ENCODE measurements around a stretch of chr10.

DNA sequence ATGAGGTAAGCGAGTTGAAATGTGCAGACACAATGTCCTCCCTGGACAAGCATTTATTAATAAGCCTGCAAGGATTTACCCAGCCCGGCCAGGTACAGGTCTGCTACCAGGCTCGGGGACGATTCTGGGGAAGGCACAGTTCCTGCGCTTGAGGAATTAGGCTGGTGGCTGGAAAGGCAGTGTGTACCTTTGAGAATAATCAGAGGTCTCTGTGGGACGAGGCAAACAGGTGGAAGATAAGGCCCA is 1.7 kb downstream of the PDLIM1 start:
- PRO-cap: no peak
- RAMPAGE, long total RNA, 4 experiments: no peak in any of the 4 experiments

DNA sequence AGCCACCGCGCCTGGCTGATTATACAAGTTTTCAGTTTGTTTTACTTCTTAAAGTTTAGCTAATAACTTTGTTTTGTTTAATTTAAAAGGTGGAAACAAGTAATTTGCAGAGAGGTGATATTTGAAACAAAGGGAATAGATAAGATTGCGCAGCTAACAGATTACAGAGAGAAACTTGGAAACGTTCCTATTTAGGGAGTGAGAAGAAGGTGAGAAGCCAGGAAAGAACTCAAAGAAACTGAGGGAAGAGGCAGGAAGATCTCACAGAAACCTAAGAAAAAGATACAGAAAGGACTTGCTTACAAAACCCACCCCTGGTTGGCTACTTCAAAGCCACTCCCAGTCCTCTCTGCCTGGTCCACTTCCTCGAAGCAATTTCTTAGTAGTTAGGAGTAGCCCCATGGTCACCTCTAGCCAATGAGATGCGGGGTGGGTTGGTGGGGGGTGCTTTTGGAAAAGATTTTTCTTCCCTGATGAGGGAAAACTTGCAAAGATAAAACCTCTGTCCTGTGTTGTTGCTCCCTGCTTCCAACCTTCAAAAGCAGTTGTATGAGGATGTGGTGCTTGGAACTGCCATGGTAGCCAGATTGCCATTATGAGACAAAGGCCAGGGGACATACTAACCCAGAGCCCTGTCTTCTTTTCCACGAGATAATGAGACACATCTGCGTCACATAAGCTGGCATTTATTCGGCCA is 15.2 kb upstream of the PDLIM1 start:
- PRO-cap: no peak
- RAMPAGE, long total RNA, 4 experiments: no peak in any of the 4 experiments

DNA sequence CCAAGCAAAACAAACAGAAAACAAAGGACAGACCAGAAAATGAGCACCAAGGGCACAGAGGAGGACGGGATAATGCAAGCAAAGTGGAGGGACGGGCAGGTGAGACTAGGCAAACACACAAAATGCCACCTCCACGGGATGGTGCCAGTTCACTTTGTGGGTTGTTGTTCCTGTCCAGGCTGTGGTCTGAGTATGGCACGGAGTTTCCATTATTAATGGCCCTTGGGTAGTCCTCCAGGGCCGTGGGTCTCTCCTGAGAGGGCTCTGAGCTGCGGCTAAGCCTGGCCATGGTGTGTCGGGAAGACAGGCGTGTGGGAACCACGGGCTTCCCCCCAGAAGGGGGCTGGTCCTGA is 64.7 kb upstream of the PDLIM1 start:
- PRO-cap: no peak
- RAMPAGE, long total RNA, 4 experiments: no peak in any of the 4 experiments

- PRO-cap: no peak
- RAMPAGE, long total RNA, 4 experiments: no peak in any of the 4 experiments
Observed at GRCh38 chr10:95392845-95393331, 102.1 kb upstream of the PDLIM1 start.

- PRO-cap: unidirectional peak, plus-strand start at chr10:95419644
- RAMPAGE, long total RNA, 4 experiments: no peak in any of the 4 experiments
Observed at GRCh38 chr10:95419215-95419955, 128.6 kb upstream of the PDLIM1 start.

DNA sequence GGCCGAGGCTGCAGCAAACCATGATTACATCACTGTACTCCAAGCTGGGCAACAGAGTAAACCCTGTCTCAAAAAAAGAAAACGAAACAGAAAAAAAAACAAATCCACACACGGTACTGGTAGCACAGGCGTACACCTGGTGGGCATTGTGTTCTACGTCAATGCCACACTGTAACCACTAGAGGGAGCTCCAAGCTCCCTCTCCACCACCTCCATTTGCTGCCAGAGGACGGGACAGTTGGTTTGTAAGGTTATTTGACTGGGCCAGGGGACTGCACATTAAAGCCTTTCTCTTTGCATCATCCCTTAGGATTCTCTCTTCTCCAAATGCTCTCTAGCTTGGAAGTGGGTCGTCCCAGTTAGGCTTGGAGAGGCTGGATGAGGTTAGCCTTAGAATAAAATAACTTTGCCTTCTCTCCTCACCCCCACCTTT is 130.8 kb downstream of the SORBS1 start:
- PRO-cap: no peak
- RAMPAGE, long total RNA, 4 experiments: no peak in any of the 4 experiments

GRCh38 chr10:95437532-95438143 is 123.5 kb downstream of the SORBS1 start:
- PRO-cap: no peak
- RAMPAGE, long total RNA, 4 experiments: no peak in any of the 4 experiments

GRCh38 chr10:95446259-95446869 is 114.8 kb downstream of the SORBS1 start:
- PRO-cap: no peak
- RAMPAGE, long total RNA, 4 experiments: no peak in any of the 4 experiments

GRCh38 chr10:95516612-95517169 is 44.5 kb downstream of the SORBS1 start:
- PRO-cap: no peak
- RAMPAGE, long total RNA, 4 experiments: no peak in any of the 4 experiments

- PRO-cap: bidirectional peak, plus-strand start at chr10:95517765, minus-strand start at chr10:95517643
- RAMPAGE, long total RNA, 4 experiments: no peak in any of the 4 experiments
Observed at GRCh38 chr10:95517204-95518026, 43.8 kb downstream of the SORBS1 start.

GRCh38 chr10:95536676-95537257 is 24.4 kb downstream of the SORBS1 start:
- PRO-cap: no peak
- RAMPAGE, long total RNA, 4 experiments: no peak in any of the 4 experiments

DNA sequence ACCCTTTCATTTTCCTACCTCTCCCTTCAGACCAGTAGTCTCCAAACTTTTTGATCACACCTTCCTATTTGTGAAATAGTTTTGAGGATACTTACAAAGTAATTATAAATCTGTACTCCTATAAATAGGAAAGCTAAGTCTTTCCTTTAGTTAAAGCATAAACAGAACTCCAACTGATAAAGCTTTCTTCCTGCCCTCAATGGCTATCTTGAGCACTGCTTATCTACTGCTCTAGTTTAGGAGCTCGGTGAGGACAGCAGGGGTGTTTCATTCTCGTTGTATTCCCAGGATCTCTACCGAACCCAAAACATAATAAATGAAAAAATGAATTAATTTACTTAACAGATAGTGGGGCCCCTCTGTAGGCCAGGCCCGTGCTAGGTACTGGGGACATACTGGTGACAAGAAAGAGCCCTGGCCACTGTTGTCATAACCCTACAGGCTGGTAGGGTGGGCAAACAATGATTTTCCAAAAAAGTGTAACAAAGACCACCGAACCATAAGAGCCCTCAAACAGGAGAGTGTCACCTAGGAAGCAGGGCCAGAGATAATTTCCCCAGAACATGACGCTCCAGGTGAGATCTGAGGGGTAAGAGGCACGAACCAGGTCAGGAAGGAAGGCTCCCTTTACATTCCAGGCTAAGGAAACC is 17.6 kb downstream of the SORBS1 start:
- PRO-cap: no peak
- RAMPAGE, long total RNA, 4 experiments: no peak in any of the 4 experiments

- PRO-cap: unidirectional peak, plus-strand start at chr10:95560647; unidirectional peak, minus-strand start at chr10:95560849
- RAMPAGE, long total RNA, 4 experiments: no peak in any of the 4 experiments
Observed at GRCh38 chr10:95559976-95561132, 817 bp downstream of the SORBS1 start.

- PRO-cap: no peak
- RAMPAGE, long total RNA, 4 experiments: no peak in any of the 4 experiments
Observed at GRCh38 chr10:95663417-95664048, 7.0 kb upstream of the ALDH18A1 start.

GRCh38 chr10:96129332-96129819 is 721 bp upstream of the ZNF518A start:
- PRO-cap: no peak
- RAMPAGE, long total RNA, 4 experiments: no peak in any of the 4 experiments

- PRO-cap: no peak
- RAMPAGE, long total RNA, 4 experiments: no peak in any of the 4 experiments
Observed at GRCh38 chr10:96229550-96230344, 41.6 kb downstream of the BLNK start.

DNA sequence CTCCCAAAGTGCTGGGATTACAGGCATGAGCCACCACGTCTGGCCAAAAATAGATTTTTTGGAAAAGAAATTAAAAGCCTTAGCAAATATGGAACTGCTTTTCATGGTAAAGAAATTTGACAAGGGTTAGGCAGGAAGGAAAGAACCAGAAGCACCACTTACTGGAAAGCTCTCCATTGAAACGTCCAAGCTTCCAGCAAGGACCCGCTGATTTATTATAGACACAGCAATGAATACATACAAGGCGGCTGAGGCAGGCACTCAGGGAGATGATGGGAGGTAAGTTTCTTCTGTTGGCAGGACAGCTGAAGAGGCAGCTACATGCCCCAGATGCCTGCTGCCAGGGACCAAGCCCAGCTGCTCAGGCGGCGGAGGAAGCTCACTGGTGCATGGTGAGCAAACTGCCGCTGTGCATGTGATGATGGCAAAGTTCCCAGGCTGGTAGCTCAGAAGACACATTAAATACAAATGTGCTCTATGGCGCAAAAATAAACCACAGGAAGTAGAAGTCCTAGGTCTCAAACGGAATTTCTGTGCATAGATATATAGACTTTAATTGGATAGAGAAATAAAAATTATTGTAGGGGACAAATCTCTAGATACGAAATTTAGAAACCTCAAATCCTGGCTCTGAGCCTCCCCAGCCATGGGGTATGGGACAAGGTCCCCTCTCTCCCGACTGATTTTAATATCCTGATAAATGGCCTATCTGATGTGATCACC is 2.3 kb downstream of the DNTT start:
- PRO-cap: no peak
- RAMPAGE, long total RNA, 4 experiments: no peak in any of the 4 experiments

- PRO-cap: no peak
- RAMPAGE, long total RNA, 4 experiments: no peak in any of the 4 experiments
Observed at GRCh38 chr10:96565071-96565728, 21.6 kb downstream of the TM9SF3 start.

DNA sequence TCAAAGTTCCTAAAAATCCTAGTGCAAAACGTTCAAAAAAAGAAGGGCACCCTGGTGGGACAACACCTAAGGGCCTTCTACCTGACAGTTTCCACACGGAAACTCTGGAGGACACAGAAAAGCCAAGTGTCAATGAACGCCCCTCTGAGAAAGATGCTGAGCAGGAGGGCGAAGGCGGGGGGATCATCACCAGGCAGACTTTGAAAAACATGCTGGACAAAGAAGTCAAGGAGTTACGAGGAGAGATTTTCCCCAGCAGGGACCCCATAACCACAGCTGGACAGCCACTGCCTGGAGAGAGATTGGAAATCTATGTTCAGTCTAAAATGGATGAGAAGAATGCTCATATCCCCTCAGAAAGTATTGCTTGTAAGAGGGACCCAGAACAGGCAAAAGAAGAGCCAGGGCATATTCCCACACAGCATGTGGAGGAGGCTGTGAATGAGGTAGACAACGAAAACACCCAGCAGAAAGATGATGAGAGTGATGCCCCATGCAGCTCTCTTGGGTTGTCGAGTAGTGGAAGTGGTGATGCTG is 151.0 kb downstream of the LCOR start:
- PRO-cap: no peak
- RAMPAGE, long total RNA, 4 experiments: no peak in any of the 4 experiments

DNA sequence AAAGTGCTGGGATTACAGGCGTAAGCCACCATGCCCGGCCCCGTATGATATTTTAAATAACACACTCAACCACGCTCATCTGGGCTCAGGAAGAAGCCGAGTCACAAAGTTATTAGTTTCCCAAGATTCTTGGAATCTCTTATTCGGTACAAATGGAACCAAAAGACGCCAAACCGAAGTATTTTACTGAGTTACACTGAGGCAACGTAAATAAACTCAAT is 973 bp downstream of the ARHGAP19 start:
- PRO-cap: no peak
- RAMPAGE, long total RNA, 4 experiments: no peak in any of the 4 experiments

Measured in sigmoid colon (tissue), 4 donors.